BE2C (cell line): ENCODE data around the gene RAB6A.

- RRBS = no CpG with 5 or more reads among the region's 2 CpGs
Observed at GRCh38 chr11:72812376-72812794, 1.8 kb upstream of the ATG16L2 start.

DNA sequence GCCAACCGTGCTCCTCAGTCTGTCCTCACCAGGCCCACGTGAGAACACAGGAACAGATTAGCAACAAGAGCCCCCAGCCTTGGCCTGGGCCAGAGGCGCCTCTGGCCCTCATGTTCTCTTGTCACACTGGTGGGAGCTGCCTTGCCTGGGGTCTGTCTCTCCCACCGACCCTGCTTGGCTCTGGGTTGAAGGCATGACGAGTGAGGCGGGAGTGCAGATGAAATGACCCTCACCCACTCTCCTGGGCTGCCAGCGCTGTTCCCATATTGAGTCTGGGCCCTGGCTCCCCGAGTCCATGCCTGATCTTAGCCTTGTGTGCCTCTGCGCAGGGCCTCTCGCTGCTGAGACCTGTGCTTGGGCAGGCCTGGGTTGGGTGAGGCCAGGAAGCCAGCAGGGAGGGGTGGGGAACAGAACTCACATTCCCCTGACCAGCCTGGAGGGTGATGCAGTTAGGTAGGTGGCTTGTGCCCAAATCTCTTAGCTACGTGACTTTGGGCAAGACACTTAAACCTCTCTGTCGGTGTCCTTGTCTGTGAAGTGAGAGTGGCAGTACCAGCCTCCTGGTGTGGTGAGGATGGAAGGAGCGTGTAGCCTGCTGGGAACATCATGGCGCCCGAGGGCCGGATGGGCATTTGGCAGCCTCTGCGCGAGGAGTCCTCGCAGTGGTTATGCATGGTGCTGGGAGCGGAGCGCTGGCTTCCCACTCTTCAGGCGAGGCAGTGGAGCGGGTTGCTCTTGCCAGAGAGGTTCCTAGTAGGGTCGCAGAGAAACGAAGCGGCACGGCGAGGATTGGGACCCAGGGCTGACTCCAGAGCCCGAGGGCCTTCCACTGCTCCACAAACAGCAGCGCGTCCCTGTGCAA lies 6.7 kb downstream of the ATG16L2 start:
- RRBS = no CpG with 5 or more reads among the region's 31 CpGs

- RRBS = under 1% methylated on average over 21 of the region's 81 CpGs
Observed at GRCh38 chr11:72821953-72823045, 8.1 kb downstream of the ATG16L2 start.

DNA sequence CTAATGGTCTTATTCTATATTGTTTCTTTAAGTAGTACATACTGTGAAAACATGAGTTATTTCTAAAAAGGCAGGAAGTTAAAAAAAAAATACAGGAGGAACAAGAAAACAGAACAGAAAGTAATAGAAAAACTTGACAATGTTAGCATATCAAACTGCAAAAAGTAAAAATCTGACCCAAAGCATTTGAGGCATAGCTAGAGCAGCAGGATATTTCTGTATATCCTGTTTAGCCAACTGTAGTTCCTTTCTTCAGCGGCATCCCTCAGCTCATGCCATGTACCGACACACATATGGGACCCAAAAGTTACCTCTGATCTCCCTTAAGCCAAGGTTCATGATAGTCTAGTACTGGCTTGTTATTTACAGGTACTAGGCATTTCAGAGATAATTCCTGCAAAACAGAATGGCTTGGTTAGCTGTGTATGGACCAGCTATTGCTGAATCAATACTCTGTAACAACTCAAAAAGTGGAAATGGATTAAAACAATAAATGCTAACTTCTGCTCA lies 94.1 kb downstream of the FCHSD2 start:
- RRBS = no CpG with 5 or more reads among the region's 2 CpGs

DNA sequence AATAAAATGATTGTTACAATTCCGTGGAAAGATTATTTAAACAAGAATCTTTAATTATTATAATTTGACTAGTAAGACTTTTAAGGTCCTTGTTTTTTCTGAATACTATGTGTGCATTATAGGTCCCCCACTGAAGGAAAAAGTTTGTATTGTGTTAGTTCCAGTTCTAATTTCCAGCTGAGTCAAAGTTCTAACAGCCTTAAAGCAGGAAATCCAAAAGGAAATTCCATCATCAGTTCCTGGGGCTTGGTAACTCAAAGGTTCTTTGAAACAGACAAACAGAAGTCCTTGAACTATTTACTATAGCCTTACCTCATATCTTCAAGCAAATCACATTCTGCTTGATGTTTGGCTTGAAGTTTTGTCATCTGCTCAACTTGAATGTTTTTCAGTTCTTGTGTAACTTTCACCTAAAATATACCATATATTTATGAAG lies 2.4 kb downstream of the FCHSD2 start:
- RRBS = no CpG with 5 or more reads among the region's 1 CpG

DNA sequence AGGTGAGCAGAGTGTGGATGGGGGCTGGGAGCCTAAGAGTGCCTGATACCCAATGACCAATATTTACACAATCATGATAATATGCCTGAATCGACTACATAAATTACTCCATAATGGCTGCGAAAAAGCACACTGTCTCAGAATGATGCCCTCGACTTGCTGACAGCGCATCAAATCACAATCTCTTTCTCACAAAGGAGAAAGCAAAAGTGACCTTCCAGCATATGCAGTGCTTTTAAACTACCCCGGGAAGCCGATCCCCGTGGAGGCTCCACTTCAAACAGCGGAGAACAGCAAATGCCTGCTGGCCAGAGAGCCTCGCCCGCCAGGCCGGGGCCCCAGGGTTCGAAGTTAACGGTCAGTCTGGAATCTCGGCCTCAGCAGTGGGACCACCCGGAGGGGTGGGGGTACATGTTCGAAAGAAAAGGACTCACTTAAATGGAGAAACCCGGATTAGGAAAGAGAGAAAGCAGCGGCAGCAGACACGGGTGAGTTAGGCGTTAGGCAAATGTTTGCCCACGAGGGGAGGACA lies 1.6 kb downstream of the FCHSD2 start:
- RRBS = 1% methylated on average over 11 of the region's 21 CpGs

- RRBS = no CpG with 5 or more reads among the region's 8 CpGs
Observed at GRCh38 chr11:73143513-73144169, 1.5 kb upstream of the FCHSD2 start.

- RRBS = no CpG with 5 or more reads among the region's 2 CpGs
Observed at GRCh38 chr11:73148855-73149435, 6.8 kb upstream of the FCHSD2 start.

- RRBS = 83% methylated on average over 7 of the region's 14 CpGs
Observed at GRCh38 chr11:73217732-73218044, 393 bp upstream of the P2RY2 start.

DNA sequence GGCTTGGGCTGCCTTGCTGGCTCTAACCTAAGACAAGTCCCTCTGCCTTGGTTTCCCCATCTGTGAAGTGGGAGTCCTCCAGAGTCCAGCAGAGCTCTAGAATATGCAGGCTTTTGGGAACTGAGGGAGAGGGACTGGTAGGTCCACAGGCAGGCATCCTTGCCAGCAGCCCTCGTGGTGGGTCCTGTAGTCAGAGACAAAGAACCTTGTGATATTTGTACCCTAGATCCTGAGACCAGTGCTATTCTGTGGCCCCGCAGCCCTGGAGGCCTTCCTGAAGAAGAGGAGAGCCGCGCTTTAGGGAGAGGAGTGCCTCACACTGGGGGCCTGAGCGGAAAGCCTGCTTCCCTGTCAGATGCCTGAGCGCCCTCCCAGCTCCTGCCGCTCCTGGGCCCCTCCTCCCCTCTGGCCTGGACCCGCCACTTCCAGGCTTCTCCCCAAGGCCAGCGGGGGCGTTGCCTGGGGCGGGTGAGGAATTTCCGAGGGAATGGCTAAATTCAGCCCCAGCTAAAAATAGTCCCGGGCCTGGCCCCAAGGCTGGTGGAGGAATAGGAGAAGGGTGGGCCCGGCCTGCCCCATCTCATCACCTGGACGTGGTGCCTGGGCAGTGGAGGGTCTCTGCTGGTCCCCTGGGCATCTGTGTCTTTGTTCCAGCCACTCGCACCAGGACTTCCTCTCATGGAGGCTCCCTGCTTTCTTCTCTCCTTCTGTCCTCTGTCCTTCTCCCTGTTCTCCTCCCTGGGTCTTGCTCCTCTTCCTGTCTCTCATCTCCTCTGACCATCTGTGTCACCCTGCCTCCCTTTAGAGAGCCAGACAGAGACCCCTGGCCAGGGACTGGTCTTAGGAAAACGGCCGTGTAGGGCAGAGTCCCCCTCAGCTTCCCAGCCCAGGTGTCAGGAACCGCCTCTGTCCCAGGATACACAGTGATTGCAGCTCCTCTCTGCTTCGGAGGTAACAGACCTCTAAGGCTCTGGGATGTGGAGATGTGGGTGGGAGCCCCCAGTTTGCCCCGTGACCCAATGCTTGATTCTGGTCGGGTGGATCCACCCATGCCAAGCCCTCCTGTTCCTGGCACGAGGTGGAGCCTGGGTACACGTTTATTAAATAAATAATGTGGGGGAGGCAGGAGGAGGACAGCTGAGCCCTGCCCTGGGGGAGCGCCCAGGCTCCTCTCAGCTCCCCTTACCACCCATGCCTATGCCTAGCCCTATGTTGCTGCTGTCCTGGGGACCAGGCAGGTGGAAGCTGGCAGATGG lies 15.6 kb downstream of the ARHGEF17 start:
- RRBS = 33% methylated on average over 2 of the region's 25 CpGs

GRCh38 chr11:73334495-73335208 lies 26.6 kb downstream of the ARHGEF17 start:
- RRBS = no CpG with 5 or more reads among the region's 5 CpGs

GRCh38 chr11:73391967-73392878 lies 16.0 kb downstream of the RELT start:
- RRBS = no CpG with 5 or more reads among the region's 30 CpGs

- RRBS = 39% methylated on average over 7 of the region's 60 CpGs
Observed at GRCh38 chr11:73660809-73661710, 14.7 kb downstream of the PLEKHB1 start.

GRCh38 chr11:73754922-73755370 lies 5.9 kb downstream of the RAB6A start:
- RRBS = no CpG with 5 or more reads among the region's 11 CpGs

DNA sequence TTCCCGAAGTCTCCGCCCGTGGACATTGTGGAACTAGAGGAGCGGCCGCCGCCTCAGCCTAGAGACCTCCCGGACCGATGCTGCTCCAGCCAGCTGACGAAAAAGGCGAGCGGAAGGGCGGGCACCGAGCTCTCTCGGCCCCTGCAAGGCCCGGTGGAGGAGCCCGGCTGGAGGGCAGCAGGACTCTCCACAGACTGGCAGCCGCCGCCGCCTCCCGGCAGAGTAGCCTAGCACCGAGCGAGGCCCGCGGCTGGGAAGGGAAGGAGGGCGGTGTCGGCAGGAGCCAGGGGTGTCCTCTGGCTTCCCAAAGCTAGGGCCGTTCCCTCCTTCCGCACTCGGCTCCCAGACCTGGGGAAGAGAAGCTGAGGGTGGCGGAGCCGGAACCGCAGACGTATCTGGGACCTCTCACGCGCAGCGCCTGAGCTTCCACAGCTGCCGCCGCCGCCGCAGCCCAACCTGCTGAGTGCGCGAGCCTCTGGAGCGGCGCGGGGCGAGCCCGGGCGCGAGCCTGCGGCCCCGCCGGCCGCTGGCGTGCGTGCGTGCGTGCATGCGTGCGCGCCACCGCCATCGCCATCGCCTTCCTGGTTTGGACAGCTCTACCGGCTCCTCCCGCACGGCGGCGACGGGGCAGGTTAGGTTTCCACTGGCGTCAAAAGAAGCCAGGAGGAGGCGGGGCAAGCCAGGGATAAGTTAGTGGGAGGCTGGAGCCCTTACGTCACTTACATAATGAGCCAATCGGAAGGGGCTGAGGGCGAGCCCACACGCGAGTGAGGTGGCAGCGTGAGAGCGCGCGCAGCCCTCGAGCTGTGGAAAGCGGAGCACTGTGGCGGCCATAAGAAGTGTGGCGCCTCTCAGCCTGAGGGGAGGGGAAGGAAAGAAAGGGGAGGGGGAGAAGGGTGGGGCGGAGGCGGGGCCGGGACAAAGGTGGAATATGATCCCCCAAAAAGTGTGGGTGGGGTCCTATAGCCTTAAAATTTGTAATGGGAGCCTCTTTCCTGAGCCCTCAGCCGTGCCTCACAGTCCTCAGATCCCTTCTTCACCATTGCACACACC lies at the start of gene RAB6A:
Gene RAB6A, minus strand, starts transcription at position 465 of the 1,053 bp plus-strand sequence.
- RRBS = under 1% methylated on average over 18 of the region's 88 CpGs

- RRBS = no CpG with 5 or more reads among the region's 3 CpGs
Observed at GRCh38 chr11:73864277-73864693, 12.4 kb downstream of the COA4 start.

GRCh38 chr11:73868924-73870004 lies 7.4 kb downstream of the COA4 start:
- RRBS = no CpG with 5 or more reads among the region's 5 CpGs

- RRBS = 91% methylated on average over 5 of the region's 14 CpGs
Observed at GRCh38 chr11:73976508-73977138, 6.0 kb downstream of the UCP2 start.

GRCh38 chr11:74005125-74005812 lies 3.6 kb downstream of the UCP3 start:
- RRBS = no CpG with 5 or more reads among the region's 16 CpGs

- RRBS = no CpG with 5 or more reads among the region's 2 CpGs
Observed at GRCh38 chr11:74403606-74403973, 5.4 kb upstream of the PGM2L1 start.